ENCODE data around the genes GFRA4, ADAM33 and AP5S1.

DNA sequence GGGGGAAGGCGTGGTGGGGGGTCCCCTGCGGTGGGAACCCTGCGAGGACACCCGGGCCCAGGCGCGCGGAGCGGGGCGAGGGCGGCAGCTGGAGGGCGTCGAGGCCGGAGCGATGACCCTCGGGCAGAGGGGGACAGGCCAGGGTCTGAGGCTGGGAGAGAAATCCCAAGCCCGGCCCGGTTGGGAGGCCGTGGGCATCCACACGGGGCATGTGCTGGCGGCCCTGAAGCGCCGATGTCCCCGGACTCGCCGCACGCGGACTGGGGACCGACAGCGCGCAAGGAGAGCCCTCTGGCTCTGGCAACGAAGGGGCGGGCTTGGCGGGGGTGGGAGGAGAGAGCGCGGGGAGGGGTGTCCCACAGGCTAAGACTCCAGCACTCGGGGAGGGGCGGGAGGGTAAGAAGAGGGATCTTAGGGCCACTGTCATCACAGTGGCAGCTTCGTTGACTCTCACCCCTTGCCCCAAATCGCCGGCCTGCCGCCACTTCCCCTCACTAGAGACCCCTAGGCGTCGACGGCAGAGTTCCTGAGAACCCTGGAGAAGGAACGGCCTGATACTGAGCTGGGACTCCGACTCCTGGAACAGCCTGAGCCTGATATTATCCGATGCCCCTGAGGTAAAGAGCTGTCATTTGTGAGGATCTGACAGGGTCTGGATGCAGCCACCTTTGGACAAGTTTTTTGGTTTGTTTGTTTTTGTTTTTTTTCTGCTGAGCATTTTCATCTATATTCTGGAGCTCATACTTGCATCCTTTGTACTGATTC, 5.2 kb downstream of the TMEM239 start:
- PRO-cap, result unidirectional peak, minus-strand start at position 299 of the sequence

DNA sequence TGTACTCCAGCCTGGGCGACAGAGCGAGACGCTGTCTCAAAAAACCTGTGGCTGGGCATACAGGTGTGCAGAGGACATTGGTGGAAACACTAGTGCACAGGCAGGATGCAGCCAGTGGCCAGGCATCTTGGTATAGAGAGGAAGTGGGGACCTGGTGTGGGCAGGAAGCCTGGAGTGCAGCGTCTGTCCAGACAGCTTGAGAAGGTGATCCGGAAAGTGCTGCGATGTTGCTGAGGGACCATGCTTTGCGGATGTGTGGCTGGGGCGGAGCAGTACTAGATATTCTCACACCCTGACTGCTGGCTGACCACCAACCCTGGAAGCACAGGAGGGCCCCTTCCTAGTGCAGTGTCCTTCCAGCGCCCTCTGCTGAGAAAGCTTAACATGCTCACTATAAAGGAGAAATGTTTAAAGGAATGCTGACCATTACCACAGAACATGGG, 11.4 kb downstream of the VPS16 start:
- PRO-cap, result no peak

- PRO-cap, result no peak
Observed at GRCh38 chr20:2982958-2983587, 60.3 kb upstream of the GNRH2 start.

- PRO-cap, result no peak
Observed at GRCh38 chr20:3026826-3027214, 16.6 kb upstream of the GNRH2 start.

GRCh38 chr20:3032601-3033101, 10.8 kb upstream of the GNRH2 start:
- PRO-cap, result no peak

- PRO-cap, result no peak
Observed at GRCh38 chr20:3070962-3071513, 382 bp upstream of the OXT start.

- PRO-cap, result no peak
Observed at GRCh38 chr20:3148749-3149421, 10.8 kb downstream of the FASTKD5 start.

DNA sequence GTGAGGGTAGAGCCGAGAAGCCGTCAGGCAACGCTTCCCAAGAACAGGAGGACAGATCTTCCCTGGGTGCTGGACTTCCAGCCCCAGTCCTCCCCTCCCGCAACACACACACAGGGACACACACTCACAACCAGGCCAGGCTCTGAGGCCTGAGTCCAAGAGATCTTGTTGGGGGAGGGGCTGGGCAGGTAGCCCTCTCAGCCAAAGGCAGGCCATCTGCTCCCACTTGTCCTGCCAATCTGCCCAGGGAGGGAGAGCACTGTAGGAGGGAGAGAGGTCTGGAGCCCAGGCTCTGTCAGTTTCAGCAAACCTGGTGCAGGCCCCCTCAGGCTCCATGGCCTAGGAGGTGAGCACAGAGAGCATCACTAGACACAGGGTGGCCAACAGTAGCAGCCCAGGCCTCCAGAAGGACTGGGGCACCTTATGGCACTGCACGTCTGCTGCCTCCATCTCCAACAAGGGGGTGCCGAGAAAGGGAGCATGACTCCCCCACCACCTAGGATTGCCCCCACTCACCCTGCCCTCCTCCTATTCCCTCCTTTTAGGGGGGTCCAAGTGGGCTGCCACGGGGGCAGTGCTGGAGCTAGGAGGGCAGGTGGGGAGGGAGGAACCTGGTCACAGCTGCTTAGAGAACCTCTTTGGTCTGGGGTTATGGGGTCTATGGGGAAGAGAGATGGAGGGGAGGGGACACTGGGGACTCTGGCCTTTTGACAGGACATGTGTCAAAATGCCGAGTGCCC, 4.2 kb upstream of the FASTKD5 start:
- PRO-cap, result no peak

GRCh38 chr20:3174231-3174648, 891 bp upstream of the LZTS3 start:
- PRO-cap, result bidirectional peak, plus-strand start at chr20:3174528, minus-strand start at chr20:3174371

DNA sequence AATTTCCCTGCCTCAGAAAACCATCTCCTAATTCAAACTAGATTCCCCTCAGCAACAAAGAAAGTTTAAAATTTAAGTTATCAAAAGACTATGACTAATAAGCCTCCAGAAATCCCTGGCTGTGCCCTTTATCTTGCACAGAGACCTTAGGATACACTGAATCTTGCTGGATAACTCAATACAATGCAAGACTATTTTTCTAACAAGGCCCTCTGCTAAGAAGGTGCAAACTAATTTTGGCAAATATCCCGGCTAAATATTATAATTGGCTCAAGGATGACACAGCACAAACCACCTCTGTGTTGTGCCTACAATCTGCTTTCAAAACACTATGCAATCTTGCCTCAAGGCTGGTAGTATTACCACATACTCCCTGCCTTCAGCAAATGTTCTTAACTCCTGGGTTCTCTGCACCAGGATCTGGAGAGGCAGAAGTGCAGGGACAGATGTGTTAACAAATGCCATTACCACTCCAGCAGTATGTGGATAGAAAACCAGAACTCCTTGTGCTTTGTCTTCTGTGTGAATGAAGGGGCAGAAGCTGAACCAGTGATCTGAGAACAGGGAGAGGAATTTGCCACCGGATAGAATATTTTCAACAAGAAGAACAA, 74.0 kb upstream of the SLC4A11 start:
- PRO-cap, result no peak

GRCh38 chr20:3479754-3480612, 9.2 kb downstream of the ATRN start:
- PRO-cap, result no peak

DNA sequence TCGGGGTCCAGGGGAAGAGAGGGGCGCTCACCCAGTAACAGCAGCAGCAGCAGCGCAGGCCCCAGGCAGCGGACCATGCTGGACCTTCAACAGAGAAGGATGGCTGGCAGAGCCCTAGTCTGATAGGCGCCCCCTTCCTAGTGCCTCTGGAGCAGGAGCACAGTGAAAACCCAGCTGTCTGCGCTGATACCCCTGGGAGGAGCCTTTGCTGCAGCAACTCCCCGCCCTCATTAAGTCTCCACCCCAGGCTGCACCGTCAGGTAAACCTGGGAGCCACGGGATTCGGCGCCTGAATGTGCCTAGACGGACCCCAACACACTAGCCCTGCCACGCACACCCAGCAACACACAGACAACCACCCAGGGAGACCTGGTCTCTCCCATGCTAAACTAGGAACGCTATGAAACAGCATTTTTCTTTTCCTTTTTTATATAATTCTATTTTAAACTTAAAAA, at the start of gene GFRA4:
Gene GFRA4 (minus strand): TSS at position 77 of the 455 bp plus-strand sequence.
- PRO-cap, result no peak

DNA sequence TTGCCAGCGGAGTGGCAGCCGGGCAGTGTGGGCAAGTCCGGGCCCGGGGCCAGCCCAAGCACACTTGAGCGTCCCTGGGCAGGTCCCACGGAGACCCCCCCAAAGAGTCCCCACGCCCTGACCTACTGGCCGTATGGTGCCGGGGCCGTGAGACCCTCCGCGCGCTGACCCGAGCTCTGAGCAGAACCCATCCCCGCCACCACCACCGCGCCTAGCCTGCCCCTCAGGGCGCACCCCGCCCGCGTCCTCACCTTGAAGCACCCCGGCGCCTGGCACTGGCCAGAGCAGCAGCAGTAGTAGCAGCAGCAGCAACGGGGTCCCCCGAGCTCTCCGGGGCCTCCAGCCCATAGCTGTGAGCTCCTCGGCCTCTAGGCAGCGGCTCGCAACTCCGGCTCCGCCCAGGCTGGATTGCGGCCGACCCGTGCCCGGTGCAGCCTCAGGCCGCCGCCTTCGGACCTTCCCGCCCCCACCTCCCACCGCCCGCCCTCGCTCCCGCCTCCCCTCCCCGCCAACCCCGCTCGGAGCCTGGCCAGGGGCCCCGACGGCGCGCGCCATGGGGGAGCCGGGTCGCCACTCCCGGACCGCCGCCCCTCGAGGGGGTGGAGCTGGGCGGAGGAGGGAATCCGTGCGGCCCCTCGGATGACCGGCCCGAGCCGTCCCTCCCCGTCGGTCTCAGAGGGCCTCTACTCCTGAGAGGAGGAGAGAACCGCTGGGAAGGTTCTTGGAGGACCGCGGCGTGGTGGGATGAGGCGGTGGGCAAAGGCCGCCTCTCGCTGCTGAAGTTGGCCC, at the start of gene ADAM33:
Gene ADAM33 (minus strand): TSS at position 354 of the 789 bp plus-strand sequence.
- PRO-cap, result unidirectional peak, plus-strand start at position 282 of the sequence; bidirectional peak, plus-strand start at position 679 of the sequence, minus-strand start at position 390 of the sequence

GRCh38 chr20:3688903-3690185, 7.5 kb upstream of the ADAM33 start:
- PRO-cap, result no peak

DNA sequence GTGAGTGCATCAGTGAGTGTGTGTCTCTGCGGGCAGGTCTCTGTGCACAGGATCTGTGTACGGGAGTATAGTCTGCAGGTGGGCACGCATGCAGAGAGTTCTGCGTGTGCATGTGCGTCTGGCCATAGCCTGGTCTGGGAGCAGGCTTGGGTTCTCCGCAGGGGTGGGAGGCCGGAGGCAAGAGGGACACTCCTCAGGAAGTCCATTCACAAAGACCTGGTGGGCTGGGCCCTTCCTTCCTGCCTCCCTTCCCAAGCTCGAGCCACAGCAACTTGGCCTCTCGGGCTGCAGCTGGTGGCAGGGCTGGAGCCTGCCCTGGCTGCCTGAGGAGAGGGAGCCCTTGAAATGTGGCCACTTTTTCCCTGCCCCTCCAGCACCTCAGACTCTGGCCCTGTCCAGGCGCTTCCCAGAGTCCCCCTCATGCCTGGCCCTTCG, 6.8 kb downstream of the HSPA12B start:
- PRO-cap, result no peak

DNA sequence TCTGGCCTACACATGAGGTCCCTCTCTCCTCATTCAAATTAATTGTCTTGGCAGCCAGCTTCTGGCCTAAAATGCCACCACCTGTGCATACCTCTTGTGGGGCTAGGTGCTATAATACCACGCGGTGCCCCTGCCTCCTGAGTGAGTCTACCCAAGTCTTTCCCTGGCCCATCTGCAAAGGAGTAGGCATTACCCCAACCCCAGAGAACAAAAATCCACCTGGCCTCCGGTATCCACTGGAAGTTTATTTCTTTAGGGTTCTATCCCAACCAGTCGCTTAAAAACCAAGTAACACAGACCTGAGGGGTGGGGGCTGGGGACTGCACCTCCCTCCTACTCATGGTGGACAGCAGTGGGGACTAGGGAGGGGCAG, 14.3 kb downstream of the ADISSP start:
- PRO-cap, result no peak

- PRO-cap, result no peak
Observed at GRCh38 chr20:3765664-3766080, 1.9 kb downstream of the ADISSP start.

GRCh38 chr20:3800431-3801142, 4.5 kb downstream of the CDC25B start:
- PRO-cap, result bidirectional peak, plus-strand start at chr20:3800709, minus-strand start at chr20:3800504

DNA sequence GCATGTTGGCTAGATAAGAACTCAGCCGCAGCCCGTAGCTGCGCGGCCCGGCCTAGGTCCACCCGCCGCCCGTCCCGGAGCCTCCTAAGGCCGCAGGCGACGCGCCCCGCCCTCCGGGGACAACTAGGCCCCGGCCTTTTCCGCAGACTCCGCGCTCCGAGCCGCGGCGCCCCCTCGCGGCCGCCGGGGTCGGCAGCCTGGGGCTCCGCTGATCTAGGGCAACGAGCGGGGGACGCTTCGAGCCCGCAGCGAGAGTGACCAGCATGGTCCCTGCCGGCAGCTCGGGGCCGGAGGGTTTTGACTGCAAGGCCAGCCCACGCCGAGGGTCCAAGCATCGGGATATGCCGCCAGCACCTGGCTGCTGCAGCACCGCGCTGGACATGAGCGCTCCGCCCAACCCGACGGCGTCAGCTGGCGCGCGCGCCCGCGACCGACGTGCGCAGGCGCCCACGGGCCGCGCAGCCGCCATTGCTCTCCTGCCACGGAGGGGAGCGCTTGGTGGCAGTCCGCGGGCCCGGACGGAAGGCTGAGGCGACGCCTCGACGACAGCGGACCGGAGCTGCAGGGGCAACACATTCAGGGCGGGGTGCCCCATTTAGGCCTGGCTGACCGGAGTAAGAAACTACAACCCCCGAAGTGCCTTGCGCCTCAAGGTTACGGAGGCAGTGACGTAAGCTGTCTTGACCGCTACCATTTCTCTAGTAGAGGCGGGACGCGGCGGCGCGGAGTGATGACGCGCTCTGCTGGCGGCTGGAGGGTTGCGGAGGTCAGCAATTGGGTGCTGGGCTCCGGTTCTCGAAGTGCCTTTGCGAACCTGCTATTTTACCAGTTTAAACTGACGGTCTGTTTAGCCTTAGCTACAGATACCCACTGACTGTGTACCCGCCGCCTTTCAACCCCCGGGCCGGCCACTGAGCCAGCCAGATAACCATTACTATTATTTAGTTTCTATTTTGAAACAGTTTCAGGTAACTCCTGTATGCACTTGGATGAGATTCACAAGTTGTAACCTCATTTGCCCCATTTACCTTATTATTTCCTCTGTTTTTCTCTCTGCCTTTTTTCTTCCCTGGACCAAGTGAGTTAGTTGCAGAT, at the start of gene AP5S1:
Gene AP5S1 (plus strand): TSS at position 459 of the 1,095 bp plus-strand sequence.
- PRO-cap, result bidirectional peak, plus-strand start at position 468 of the sequence, minus-strand start at position 376 of the sequence

- PRO-cap, result no peak
Observed at GRCh38 chr20:4025982-4026449, 10.7 kb upstream of the RNF24 start.